ENCODE results near the gene SP140.

DNA sequence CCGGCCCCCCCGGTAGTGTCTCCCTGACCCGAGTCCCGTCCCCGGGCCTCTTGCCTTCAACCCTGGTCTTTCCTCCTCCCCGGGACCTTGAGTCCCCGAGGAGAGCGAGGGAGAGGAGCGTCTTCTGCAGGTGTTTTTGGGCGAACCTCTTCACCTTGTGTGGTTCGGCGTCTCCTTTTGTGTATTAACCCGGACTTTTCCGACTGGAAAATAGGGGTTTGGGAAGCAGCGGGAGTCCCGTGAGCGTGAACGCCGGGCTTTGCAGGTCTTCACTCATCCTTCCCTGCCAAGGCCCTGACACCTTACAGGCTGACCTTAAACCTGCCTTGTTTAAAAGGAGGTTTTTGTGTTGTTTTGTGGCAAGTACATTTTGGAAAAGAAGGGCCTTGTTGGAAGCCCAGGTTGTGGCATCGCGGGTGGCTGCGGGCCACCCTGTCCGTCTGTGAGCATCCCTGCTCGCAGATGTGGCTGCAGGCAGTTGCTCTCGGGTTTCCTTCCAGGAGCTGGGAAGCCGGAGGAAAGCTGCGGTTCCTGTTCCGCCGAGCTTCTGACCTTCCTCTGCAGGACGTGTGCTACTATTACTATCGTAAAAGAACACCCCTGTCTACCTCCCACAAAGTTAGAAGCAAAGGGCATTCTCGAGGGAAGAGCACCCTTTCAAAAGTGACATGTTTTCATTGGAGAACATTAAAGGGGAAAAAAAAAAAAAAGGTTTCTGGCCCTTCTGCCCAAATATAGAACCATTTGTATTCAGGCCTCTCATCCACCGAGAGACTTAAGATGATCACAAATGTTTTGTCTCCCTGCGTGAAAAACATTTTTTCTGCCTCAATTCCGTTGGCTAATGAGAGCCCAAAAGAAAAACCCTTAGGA is 716 bp downstream of the MFF start:
- PRO-cap: bidirectional peak, plus-strand start at position 98 of the sequence, minus-strand start at position 52 of the sequence; unidirectional peak, minus-strand start at position 466 of the sequence; unidirectional peak, minus-strand start at position 549 of the sequence
- RRBS: 5% methylated on average over 12 of the region's 35 CpGs

DNA sequence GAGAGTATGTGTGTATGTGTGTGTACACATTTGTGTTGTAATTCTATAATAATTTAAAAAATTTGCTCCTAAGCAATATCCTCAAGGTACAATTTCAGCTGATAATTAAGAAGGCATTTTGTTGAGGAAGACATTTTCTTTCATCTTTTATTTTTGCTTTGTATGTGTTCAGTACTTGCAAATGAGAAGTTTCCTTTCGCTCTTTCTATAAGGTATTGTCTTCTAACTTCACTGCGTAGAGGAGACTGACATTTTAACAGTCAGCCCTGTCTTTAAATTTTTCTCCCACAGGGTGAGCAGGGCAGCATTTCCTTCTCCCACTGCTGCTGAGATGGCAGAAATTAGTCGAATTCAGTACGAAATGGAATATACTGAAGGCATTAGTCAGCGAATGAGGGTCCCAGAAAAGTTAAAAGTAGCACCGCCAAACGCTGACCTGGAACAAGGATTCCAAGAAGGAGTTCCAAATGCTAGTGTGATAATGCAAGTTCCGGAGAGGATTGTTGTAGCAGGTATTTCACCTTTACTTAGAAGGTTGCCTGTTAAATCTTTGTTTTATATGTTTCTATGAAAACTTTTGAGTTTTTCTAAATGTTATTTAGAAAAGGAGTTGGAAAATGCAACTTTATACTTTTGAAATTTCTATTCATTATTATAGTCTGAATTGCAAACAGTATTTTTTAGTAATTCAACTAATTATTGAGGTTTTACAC is 5.4 kb downstream of the MFF start:
- PRO-cap: no peak
- RRBS: no CpG with 5 or more reads among the region's 8 CpGs

- PRO-cap: no peak
- RRBS: no CpG with 5 or more reads among the region's 12 CpGs
Measured at GRCh38 chr2:227370619-227371333, 8.3 kb downstream of the TM4SF20 start.

DNA sequence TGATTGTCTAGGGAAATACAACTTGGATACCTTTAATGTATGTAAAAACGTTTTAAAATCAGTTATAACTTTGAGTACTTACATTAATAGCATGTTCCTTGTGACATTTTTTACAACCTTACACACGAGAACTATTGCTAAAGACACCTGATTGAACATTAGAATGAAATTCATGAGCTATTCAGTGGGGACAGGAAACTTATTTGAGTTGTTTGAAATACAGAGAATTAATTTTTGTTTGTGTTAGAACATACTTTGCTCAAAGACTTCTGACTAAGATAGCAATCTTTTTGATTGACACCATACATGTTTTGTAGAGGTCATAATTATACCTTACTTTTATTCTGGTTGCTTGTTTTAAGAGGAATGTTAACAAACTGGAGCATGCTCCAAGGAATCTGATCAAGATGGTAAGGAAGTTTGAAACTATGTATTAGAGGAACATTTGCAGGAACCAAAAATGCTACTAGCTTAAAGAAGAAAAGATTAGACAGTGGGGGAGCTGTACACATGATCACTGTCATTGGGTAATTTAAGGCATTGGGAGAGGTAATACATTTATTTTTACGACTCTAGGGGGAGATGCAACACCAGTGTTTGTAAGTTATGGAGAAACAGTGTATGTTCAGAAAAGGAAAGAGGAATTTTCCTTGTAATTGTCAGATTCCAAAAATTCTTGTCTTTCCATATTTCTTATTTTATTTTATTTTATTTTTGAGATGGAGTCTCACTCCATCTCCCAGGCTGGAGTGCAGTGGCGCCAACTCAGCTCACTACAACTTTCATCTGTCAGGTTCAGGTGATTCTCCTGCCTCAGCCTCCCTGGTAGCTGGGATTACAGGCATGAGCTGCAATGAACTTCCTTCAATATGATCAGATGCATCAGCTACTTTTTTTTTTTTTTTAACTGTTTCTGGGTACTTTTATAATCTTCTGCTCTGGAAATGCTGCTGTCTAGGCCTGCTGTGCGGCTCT is 8.0 kb downstream of the AGFG1 start:
- PRO-cap: no peak
- RRBS: no CpG with 5 or more reads among the region's 5 CpGs

DNA sequence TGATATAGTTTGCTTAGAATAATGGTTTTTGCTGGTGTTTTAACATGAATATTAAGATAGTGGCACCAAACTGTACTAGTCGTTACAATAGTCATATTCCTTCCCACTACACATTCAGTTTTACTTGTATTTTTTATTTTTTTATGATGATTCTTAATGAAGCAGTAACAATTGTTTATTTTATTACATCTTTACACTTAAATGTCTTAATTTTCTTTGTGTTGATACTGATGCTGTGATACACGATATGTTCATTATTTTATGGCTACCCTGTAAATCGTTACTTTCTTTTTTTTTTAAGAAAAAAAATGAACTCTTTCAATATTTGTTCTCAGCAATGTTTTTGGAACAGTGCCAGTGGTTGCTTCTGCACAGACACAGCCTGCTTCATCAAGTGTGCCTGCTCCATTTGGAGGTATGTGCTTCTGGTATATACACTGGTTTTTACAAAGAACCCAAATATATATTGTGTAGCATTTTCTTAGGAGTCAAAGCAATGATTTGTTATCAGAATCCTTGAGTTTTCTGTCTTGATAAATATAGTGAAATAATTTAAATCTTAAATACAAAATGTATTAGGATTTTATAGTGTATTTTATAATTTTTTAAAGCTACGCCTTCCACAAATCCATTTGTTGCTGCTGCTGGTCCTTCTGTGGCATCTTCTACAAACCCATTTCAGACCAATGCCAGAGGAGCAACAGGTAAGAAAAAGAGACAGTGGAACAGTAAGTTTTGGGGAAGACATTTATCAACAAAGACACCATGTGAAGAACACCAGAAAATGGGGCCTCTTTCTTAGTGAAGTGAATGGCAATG is 62.2 kb upstream of the SCYGR2 start:
- PRO-cap: no peak
- RRBS: no CpG with 5 or more reads among the region's 4 CpGs

- PRO-cap: no peak
- RRBS: no CpG with 5 or more reads among the region's 3 CpGs
Measured at GRCh38 chr2:227557550-227558462, 40.9 kb upstream of the SCYGR2 start.

DNA sequence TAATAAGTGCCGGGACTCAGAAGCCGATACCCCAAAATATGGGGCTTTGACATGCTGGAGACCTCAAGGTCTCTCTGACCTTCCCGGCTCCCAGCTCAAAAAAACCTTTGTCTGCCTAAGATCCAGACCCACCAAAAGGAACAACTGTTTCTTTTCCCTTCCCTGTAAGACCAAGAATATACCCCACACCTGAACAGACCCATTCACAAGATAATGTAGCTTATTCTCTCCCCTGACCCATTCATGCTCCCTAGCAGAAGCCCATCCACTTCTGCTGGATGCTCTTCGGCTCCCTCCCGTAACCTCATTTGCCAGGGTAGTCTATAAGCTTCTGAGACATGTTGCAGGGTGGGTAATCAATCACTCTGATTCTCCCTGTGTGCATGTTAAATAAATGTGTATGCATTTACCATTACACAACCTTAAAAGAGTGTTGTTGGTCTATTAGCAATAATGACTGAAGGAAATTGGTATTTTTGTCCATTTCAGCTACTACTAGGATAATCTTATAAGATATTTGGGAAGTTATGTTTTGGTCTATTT is 1.4 kb downstream of the SLC19A3 start:
- PRO-cap: no peak
- RRBS: 71% methylated on average over 3 of the region's 5 CpGs

DNA sequence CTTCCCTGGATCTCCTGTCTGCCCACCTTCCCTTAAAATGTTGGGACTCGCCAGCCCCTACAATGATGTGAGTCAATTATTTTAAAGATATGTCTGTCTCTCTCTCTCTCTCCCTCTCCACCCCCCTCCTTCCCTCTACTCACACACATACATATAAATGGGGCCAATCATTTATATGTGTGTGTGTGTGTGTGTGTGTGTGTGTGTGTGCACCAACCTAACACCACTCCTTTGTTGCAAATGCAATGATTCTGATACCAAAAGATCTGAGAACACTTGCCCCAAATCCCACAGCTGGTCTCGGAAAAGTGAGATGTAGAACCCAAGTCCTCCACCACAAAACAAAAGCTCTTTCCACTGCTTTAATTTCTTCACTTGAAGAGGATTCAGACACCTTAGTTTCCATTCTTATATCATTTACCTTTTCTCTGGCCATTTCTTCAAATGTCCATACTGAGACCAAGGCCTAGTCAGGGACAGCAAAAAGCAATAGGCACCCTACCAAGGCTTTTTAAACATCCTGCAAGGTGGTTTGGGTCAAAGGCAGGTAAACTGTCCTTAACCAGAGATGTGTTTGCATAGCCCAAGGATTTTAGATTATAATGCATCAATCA is 235.6 kb downstream of the PID1 start:
- PRO-cap: no peak
- RRBS: no CpG with 5 or more reads among the region's 2 CpGs

DNA sequence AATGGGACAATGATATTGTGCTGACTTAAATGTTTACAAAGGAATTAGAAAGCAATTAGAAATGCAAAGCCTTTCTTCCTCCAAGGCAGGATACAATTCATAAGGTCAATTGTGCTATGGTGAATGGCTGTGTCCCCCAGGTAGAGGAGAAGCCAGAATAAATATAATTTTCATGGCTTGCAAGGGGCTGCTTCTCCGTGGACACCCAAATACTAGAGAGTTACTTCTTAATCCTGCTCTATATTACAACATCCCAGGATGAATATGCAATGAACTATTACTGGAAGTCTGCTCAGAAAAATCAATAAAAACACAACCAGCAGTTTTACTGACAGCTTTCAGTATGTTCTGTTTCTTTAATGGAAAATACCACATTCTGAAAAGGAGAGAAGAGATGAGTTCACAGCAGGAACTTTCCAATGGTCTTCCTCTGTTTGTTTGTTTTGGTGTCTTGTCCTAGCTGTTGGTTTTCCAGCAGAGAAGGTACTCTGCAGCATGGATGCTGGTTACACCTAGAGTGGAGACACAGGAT is 213.1 kb downstream of the PID1 start:
- PRO-cap: no peak
- RRBS: no CpG with 5 or more reads among the region's 1 CpG

GRCh38 chr2:229153077-229153746 is 117.9 kb downstream of the PID1 start:
- PRO-cap: no peak
- RRBS: no CpG with 5 or more reads among the region's 9 CpGs

DNA sequence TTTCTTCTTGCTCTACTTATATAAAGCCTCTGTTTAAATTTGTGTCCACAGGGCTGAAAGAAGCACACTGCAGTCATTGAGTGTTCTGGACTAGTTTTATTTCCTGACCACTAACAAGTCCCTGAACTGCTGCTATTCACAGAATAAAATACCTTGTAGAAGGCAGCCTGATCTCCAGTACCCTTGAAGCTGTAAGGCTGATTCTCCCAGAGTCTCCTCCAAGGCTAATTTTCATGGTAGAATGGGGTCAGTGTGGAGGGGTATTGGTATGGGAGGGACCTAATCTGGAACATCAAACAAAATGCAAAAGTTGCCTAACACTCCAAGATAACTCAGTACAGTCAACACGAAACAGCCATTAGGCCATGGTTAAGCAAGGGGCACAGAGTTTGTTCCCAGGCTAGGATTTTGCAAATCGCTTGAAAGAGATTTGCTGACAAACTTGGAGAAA is 5.5 kb downstream of the PID1 start:
- PRO-cap: unidirectional peak, plus-strand start at position 358 of the sequence
- RRBS: no CpG with 5 or more reads among the region's 2 CpGs

- PRO-cap: no peak
- RRBS: no CpG with 5 or more reads among the region's 1 CpG
Measured at GRCh38 chr2:229339580-229339836, 68.4 kb upstream of the PID1 start.

- PRO-cap: no peak
- RRBS: no CpG with 5 or more reads among the region's 4 CpGs
Measured at GRCh38 chr2:229407762-229408162, 136.7 kb upstream of the PID1 start.

- PRO-cap: no peak
- RRBS: no CpG with 5 or more reads among the region's 5 CpGs
Measured at GRCh38 chr2:229573053-229573543, 141.3 kb downstream of the DNER start.

- PRO-cap: no peak
- RRBS: no CpG with 5 or more reads among the region's 6 CpGs
Measured at GRCh38 chr2:229791699-229792475, 77.5 kb upstream of the DNER start.

- PRO-cap: no peak
Measured at GRCh38 chr2:230127495-230127855, 58.8 kb upstream of the SLC16A14 start.

DNA sequence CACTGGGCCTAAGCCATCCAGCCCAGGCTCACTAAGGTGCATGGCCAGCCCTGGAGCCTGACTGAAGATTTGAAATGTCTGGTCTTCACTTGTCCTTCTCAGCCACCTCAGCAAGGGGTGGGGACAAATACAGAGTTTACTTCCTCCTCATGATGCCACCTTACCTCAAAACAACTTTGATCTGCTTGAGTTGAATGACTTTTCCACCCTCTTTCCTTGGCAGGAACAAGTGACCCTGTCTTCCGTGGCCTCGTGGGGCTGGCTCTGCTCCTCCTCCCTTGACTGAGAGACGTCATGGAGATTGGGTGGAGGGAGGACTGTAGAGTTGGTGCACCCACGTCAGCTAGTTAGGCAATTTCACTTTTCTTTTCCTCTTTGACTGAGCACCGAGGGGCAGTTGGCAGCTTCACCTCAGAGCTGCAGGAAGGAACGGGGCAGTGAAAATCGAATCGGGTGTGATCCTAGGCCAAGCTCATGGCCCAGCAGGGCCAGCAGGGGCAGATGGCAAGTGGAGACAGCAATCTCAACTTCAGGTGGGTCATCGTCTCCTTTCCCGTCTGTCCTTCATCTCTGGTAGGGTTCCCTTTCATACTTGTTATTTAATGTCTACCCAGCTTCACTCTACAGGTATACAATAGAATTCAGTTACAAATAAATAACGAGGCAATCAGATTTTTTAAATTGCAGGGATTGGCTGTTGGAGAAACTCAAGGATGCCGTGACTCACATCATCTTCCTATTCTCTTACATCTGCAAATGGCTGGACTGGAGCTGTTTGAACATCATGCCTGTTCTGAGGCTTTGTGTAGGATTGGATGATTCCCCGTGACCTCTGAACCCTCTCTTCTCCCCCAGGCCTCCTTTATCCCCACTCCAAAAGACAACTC is at the start of gene SP140:
SP140 (plus strand) TSS at position 366 of the 887 bp plus-strand sequence.
- PRO-cap: no peak
- RRBS: no CpG with 5 or more reads among the region's 13 CpGs

GRCh38 chr2:230341766-230342248 is 14.8 kb downstream of the SP140L start:
- PRO-cap: no peak
- RRBS: no CpG with 5 or more reads among the region's 19 CpGs

GRCh38 chr2:230448011-230448638 is 32.1 kb downstream of the SP100 start:
- PRO-cap: no peak
- RRBS: no CpG with 5 or more reads among the region's 4 CpGs

GRCh38 chr2:230512697-230513526 is 96.9 kb downstream of the SP100 start:
- PRO-cap: no peak
- RRBS: no CpG with 5 or more reads among the region's 5 CpGs

All from Caco-2 (cell line).